Epithelial cell of alveolus of lung (primary cell): ENCODE measurements around a stretch of chr17.

- RAMPAGE, long total RNA, result no peak
- RRBS, result no CpG with 5 or more reads among the region's 39 CpGs
Observed at GRCh38 chr17:21511551-21511996, 135.4 kb downstream of the KCNJ12 start.

- RAMPAGE, long total RNA, result no peak
- RRBS, result no CpG with 5 or more reads among the region's 2 CpGs
Observed at GRCh38 chr17:22118150-22118370, 425.7 kb downstream of the KCNJ18 start.

- RAMPAGE, long total RNA, result no peak
- RRBS, result no CpG with 5 or more reads among the region's 15 CpGs
Observed at GRCh38 chr17:22519555-22520067, 827.3 kb downstream of the KCNJ18 start.

DNA sequence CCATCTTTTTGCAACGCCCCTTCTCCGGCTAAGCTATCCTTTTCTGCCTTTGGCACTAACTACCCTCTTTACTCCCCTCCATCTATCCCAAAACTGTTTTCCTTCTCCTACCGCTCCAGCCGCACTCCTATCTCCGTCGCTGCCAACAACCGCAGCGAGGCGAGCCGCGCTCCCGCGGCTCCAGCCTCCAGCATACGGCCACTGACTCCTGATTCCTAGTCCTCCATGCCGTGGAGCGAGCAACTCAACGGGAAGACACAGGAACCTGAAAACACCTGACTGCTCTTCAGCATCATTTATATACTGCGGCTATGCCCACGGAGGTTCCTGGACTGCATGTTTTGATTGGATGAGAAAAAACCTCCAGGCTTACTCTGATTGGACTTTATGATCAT is 204.9 kb upstream of the WSB1 start:
- RAMPAGE, long total RNA, result no peak
- RRBS, result no CpG with 5 or more reads among the region's 19 CpGs

- RAMPAGE, long total RNA, result no peak
- RRBS, result no CpG with 5 or more reads among the region's 23 CpGs
Observed at GRCh38 chr17:27244466-27245833, 49.0 kb upstream of the WSB1 start.

GRCh38 chr17:27494142-27495084 is 38.2 kb downstream of the KSR1 start:
- RAMPAGE, long total RNA, result no peak
- RRBS, result no CpG with 5 or more reads among the region's 19 CpGs

- RAMPAGE, long total RNA, result no peak
- RRBS, result no CpG with 5 or more reads among the region's 7 CpGs
Observed at GRCh38 chr17:27559108-27559384, 71.9 kb upstream of the LGALS9 start.

DNA sequence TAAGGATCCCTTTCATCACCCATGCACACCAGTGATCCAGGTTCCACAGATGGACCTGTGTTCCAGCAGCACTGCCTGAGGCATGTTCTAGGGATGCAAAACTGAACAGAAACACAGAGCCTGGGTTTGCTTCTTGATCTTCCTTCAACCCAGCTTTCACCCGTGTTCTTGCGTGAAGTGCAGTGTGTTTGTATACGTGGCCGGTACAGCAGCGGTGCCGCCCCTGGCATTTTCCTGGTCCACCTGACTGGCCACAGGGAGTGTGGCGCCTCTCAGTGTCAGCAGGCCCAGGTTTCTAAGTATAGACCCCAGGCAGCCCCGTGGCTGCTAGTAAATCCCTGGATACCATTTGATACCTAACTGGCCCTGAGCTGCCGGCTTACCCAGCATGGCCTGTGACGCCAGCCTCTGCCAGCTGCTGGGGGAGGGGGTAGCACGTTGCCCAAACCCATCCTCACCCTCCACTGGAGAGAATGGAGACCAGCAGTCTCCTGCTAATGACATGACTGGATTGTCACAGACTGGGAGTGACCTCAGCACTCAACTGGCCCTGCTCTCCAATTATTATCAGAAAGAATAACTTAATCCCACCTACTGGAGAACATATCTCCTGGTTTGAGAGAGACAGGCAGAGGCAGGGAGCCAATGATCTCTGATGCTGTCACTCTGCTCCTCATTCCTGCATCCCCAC is 59.2 kb upstream of the LGALS9 start:
- RAMPAGE, long total RNA, result no peak
- RRBS, result no CpG with 5 or more reads among the region's 11 CpGs

- RAMPAGE, long total RNA, result no peak
- RRBS, result no CpG with 5 or more reads among the region's 8 CpGs
Observed at GRCh38 chr17:27573777-27574739, 56.9 kb upstream of the LGALS9 start.

DNA sequence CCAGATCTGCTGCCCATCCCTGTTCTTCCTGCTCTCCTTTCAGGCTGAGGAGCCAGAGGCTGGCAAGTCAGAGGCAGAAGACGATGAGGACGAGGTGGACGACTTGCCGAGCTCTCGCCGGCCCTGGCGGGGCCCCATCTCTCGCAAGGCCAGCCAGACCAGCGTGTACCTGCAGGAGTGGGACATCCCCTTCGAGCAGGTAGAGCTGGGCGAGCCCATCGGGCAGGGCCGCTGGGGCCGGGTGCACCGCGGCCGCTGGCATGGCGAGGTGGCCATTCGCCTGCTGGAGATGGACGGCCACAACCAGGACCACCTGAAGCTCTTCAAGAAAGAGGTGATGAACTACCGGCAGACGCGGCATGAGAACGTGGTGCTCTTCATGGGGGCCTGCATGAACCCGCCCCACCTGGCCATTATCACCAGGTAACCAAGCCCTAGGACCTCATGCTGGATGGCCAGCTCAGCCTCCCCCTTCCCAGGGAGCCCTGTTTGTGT is 25.6 kb upstream of the LGALS9 start:
- RAMPAGE, long total RNA, result no peak
- RRBS, result no CpG with 5 or more reads among the region's 25 CpGs

GRCh38 chr17:27631964-27632341 is 965 bp downstream of the LGALS9 start:
- RAMPAGE, long total RNA, result no peak
- RRBS, result no CpG with 5 or more reads among the region's 6 CpGs

GRCh38 chr17:27633370-27634105 is 2.5 kb downstream of the LGALS9 start:
- RAMPAGE, long total RNA, result no peak
- RRBS, result no CpG with 5 or more reads among the region's 14 CpGs

DNA sequence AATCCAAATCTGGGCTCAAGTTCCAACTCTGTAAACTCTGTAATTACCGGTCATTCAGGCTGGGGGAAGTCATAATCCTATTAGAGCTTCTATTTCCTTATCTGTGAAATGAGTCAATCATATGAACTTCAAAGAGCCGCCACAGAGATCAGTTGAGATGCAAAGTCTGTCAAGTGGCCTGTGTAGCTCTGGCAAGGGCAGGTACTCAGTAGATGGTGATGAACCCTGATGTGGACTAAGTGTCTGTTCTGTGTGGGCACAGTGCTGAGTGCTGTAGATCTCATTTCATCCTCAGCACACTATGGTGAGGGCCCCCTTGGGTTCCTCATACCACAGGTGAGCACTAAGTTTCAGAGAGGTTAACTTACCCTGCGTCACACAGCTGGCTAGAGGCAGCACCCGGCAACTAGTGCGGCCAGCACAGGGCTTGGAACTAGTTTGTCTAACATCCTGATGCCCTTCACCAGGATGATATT is 2.5 kb downstream of the NOS2 start:
- RAMPAGE, long total RNA, result no peak
- RRBS, result no CpG with 5 or more reads among the region's 5 CpGs

GRCh38 chr17:27805957-27806266 is 5.6 kb upstream of the NOS2 start:
- RAMPAGE, long total RNA, result no peak
- RRBS, result no CpG with 5 or more reads among the region's 1 CpG

GRCh38 chr17:28097669-28098364 is 55.3 kb downstream of the NLK start:
- RAMPAGE, long total RNA, result no peak
- RRBS, result no CpG with 5 or more reads among the region's 4 CpGs

- RAMPAGE, long total RNA, result no peak
- RRBS, result no CpG with 5 or more reads among the region's 2 CpGs
Observed at GRCh38 chr17:28193273-28193608, 125.8 kb upstream of the TMEM97 start.

- RAMPAGE, long total RNA, result no peak
- RRBS, result 14% methylated on average over 10 of the region's 59 CpGs
Observed at GRCh38 chr17:28306628-28307739, 12.0 kb upstream of the TMEM97 start.

DNA sequence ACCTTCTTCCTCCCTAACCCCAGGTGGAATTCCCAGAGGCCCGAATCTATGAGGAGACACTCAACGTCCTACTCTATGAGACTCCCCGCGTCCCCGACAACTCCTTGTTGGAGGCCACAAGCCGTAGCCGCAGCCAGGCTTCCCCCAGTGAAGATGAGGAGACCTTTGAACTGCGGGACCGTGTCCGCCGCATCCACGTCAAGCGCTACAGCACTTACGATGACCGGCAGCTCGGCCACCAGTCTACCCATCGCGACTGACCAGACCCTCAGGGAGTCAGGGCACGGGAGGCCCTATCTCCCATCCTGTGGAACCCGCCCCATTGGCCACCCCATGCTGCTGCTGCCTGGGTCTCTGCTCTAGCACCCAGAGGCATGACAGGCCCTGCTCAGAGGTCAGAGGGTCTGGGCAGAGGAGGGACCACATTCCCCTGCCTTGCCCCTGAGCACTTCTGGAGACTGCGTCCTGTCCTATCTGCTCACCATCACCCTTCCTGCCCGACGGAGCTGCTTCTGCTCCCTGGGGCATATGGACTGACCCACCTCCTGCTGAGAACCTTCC is 8.9 kb downstream of the TNFAIP1 start:
- RAMPAGE, long total RNA, result no peak
- RRBS, result no CpG with 5 or more reads among the region's 23 CpGs

GRCh38 chr17:28351373-28352216 is 5.7 kb downstream of the POLDIP2 start:
- RAMPAGE, long total RNA, result no peak
- RRBS, result no CpG with 5 or more reads among the region's 9 CpGs

GRCh38 chr17:28361035-28361668 is 3.7 kb downstream of the TMEM199 start:
- RAMPAGE, long total RNA, result no peak
- RRBS, result no CpG with 5 or more reads among the region's 7 CpGs